Skeletal muscle satellite cell (primary cell): ENCODE data around the genes EPS15, BTF3L4 and TUT4.

- CAGE, long polyA plus RNA: no peak
These were observed 572 bp upstream of the FAF1 start for GRCh38 chr1:50960641-50961037.

DNA sequence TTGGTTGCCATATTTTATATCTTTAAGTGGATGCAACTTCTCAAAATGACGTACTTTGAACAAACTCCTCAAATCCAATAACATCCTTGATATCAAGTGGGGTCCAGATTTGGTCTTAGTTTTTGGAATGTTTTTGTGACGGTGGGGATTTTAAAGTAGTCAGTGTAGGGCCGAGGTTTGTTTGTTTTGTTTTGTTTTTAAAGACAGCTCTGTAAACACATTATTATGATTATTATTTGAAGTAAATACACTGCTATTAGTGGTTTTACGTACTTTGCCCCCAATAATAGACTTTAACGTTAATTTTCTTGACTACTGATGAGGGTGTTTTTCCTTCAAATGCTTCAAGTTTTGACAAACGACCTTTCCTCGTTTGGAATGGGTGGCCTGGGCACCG, 569 bp downstream of the CDKN2C start:
- CAGE, long polyA plus RNA: no peak

GRCh38 chr1:51215686-51216042, 20.4 kb upstream of the RNF11 start:
- CAGE, long polyA plus RNA: no peak

GRCh38 chr1:51235455-51236126, 482 bp upstream of the RNF11 start:
- CAGE, long polyA plus RNA: no peak

DNA sequence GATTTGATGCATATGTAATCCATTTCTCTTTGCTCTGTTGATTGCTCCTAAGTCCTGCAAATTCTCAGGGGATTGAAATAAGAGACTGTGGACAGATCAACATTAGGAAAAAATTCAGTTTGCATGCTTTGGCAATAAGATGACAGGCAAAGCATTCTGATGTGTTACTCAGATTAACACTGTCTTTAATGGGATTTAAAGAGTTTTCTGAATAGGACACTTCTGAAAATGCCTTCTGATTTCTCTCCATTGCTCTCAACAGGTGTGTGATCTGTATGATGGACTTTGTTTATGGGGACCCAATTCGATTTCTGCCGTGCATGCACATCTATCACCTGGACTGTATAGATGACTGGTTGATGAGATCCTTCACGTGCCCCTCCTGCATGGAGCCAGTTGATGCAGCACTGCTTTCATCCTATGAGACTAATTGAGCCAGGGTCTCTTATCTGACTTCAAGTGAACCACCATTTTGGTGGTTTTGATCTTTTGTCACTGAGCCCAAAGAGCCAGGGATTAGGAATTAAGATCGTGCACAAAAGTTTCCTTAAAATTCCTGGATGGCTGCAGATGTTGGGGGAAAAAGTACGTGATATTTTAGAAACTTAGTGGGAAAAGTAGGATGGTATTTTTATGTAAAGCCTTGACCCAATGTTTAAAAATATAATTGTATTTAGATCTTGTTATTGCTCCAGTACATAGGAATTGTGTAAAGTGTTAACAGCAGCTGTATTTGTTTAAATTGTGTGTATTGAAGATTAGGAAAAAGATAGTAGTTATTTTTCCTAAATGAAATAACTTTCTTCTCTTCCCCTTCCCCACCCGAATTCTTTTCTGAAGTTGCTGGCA, 35.0 kb downstream of the RNF11 start:
- CAGE, long polyA plus RNA: no peak

GRCh38 chr1:51344257-51345482, 14.3 kb upstream of the TTC39A start:
- CAGE, long polyA plus RNA: no peak

DNA sequence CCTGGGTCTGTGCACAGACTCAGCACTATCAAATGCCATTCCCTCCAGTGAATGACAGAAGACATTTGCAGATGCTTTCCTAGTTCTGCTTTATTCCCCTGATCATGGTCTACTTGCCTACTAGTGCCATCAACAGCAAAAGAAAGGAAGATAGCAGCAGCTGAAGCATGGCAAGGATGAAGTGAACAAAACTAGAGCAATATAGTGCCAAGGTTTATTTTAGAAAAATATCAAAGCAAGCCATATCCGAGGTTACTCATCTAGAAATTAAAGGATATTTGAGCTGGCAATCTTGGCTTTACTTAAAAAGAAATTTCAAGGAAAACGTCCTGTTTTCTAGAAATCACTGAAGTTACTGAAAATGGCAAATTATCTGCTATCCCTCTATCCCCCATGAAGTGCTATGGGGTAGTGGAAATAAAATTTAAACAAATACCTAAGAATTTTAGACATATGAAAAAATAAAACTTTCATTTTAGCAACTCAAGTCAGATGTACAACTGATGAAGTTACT, 85.9 kb upstream of the TTC39A start:
- CAGE, long polyA plus RNA: no peak

- CAGE, long polyA plus RNA: no peak
These were observed 6.9 kb downstream of the EPS15 start for GRCh38 chr1:51512097-51512564.

DNA sequence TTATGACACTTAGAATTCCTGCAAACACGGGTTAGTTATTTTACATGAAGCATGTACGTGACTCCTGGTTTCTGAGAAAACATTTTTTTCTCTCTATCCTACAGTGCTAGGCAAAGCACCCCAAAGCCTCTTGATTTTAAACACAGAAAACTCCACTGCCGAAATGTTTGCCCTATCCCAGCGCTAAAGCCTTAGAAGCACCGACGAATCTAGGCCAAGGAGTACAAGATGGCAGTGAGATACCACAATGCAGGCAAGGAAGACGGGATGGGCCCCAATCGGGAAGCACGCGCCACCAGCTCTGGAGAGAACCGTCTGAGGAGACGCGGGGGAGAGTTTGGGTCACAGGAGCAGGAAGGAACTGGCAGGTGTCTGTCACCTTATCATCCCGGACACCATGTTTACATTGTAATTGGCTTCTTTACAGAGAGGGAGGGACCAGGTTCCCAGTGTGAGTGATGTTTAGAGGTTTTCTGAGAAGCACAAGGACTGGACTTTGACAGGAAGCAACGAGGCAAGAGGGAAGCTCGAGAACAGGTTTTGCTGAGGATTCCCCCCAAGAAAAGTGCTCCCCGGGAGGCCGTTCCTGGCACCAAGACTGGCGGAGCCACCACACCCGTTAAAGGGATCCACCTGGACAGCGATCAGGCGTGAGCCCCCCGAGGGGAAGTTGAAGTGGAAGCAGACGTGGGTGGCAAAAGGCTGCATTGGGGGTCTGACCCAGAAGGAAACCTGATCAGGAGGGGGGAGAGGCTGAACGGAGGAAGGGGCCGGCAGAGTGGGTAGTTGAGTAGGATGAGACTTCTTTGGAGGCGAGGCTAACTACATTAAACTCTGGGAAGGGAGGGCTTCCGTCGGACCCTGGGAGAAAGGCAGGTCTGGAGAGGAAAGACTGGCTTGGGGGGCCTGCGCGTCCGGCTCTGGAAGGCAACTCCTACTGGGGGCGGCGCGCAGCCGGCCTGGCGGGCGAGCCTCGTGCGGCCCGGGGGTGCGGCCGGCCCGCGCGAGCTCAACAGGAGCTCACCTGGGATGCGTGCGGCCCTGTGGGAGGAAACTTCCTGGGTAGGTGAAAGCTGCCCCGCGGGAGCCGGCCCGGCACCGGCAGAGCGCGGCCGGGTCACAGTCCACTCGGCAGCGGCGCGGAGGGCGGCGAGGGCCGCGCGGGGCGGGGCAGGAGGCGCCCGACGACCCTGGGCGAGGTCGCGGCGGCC, 864 bp downstream of the EPS15 start:
- CAGE, long polyA plus RNA: no peak

GRCh38 chr1:51519008-51519622, at the start of gene EPS15:
EPS15 (minus strand) TSS chr1:51519266.
- CAGE, long polyA plus RNA: start-site peak on the minus strand at chr1:51519243-51519281, 55 and 117 reads in 2 replicates

DNA sequence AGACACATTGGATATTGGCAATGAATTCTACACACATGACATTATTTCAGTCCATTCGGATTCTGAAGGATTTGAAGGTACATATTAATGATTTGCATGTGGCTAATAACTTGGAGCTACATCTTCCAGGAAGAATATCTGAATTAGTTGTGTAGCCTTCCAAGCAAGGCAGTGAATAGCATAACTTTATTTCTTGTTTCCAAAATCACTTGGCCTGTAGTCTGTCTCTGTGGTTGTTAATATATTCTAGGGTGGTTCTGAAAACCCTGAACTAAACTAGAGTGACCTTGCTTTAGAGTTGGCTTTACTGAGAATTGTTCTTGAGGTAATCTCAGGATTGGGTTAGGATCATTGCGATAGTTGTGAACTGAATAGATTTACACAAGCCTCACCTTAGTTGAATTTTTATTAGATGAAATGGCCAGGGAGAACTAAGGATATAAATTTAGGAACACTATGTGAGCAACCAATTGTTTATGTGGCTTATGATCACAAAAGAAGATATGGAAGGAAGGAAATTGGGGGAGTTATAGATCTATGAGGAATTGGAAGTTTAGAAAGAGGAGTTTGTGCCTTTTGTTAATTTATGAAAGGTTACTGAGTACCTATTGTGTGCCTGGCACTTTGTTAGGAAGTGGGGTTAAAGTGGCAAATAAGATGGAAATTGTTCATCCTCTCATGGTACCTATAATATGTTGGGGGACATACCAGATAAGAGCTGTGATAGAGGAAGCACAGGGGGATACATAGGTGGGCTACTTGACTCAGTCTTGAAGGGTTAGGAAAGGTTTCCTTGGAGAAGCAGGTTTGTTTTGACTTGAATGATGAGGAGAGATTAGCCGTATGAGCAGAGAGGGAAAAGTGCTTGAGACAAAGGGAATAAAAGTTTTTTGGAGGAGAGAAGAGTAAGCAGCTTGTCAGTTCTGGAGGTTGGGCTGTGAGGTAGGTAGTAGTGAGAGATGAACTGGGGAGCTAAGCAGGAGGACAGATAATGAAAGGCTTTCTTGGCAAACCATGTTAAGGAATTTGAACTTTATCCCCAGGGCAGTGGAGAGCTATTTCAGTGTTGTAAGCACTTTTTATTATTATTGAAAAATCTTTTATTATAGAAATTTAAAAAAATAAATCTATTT, 3.2 kb downstream of the OSBPL9 start:
- CAGE, long polyA plus RNA: no peak

DNA sequence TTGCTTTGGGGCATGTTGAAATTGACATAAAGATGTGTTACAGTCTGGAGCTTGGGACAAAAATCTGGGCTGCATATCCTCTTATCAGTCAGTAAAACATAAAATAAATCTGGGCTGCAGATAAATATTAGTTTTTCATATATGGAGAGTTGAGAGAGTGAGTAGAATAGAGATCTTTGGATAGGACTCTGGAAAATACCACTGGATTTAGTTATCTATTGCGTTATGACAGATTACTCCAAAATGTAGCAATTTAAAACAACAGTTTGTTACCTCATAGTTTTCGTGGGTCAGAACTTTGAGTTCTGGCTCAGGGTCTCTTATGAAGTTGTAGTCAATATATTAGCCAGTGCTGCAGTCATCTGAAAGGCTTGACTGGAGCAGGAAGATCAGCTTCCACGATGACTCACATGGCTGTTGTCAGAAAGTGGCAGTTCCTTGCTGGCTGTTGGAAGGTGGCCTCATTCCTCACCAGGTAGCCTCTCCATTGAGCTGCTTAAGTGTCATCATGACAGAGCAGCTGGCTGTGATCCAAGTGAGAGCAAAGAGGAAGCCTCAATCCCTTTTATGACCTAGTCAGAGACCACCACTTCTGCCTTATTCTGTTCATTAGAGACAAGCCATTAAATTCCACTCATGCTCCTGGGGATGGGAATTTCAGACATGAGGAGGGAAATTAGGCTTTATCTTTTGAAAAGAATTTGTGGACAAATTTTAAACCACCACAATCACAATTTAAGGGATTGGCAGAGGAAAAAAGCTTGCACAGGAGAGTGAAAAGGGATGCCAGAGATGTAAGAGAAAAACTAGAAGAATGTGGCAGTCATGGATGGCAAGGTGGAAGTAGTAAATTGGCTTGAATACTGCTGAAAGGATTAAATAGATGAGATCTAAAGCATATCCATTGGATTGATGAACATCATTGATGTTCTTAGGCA, 5.6 kb downstream of the OSBPL9 start:
- CAGE, long polyA plus RNA: no peak

DNA sequence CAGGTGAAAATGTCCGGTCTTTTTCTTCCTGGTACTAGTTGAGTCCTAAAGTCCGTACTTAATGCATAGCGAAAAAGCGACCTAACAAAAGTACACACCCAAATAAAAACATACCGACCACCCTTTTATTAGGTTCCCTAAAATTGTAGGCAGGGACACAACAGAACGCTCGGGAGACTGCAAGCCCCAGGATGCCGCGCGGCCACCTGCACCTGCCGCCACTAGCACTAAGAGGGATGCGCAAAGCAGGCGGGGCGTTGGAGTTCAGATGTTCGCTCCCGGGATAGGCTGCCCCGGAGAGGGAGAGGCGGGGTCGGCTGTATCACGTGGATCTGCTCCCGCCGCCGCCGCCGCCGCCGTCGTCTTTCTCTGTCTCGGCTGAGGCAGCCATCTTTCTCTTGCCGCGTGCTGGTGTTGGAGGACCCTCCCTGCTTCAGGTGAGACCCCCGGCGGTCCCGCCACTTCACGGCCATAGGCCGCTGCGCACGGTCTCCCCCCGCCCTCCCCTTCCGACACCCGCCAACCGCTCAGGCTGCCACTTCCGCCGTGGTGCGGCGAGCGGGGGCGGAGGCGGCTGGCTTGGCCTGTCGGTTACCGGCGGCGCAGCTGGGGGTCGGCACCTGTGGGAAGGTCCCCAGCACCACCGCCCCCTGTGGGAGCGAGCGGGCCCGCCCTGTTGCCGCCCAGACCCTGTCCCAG, at the start of gene BTF3L4:
BTF3L4 (plus strand) TSS at position 353 of the 699 bp plus-strand sequence.
- CAGE, long polyA plus RNA: start-site peak on the plus strand centred at position 378 of the sequence, 34 bp wide, 240 and 182 reads in 2 replicates

DNA sequence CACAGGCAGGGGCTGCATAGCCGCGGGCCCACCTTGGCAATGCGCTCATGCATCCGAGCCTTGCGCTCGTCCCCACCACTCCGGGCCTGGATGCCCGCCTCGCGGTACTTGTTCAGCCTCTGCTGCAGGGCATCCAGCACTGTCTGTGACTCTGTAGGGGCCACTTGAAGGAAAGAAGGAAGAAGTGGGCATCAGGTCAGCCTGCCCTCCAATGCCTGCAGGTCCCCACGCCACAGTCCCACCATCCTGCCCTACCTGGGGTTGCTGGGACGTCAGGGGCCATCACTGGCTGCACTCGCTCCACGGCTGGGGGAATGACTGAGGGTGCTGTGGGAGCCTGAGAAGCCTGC, 7.0 kb downstream of the CC2D1B start:
- CAGE, long polyA plus RNA: no peak

DNA sequence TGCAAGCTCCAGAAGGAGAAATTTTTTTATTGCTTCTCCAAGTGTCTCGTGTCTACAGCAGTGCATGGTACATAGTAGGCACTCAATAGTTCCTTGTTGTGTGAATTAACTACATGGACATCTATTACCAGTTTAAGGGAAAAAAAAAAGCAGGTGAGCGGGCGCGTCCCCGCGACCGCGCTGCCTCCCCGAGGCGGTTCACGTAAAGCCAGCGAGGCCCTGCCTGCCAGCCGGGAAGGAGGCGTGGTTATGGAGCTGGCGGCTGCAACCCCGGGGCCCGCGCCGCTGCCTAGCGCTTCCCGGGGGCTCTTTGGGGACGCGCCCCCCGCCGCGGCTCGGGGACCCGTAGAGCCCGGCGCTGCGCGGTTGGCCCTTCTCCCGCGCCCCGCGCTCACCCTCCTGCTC, 2.3 kb upstream of the CC2D1B start:
- CAGE, long polyA plus RNA: no peak

GRCh38 chr1:52413502-52414129, 9.2 kb downstream of the PRPF38A start:
- CAGE, long polyA plus RNA: no peak

DNA sequence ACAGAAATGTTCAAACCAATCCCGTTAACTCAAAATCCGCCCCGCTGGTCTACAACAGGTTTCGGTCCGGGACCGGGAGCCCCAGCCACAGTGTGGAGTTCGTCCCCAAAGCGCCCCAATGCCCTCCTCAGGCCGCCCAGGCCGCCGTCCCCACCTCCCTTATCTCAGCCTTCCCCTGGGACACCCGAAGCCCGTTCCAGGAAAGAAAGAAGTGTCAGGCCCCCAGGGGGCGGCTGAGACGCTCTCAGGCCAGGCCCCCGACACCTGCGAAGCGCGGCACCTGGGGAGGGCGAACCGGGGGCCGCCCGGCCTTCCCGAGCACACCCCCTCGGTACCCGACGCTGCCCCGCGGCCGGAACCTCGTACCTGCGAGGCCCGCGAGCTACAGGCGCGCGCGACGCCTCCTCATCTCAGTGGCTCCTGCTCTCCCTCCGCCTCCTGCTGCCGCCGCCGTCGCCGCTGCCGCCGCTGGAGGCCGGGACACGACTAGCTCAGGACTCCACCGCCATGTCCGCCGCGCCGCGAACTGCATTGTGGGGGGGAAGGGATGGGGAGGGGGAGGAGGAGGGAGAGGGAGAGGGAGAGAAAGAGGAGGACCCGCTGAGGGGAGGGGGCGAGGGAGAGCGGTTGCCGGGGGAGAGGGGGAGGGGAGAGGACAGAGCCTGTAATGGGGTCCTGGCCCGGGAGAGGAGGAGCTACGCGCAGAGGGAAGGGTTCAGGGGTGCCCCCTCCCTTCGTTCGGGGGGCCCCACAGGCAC, at the start of gene TUT4:
TUT4 (minus strand) TSS at position 528 of the 758 bp plus-strand sequence.
- CAGE, long polyA plus RNA: no peak

DNA sequence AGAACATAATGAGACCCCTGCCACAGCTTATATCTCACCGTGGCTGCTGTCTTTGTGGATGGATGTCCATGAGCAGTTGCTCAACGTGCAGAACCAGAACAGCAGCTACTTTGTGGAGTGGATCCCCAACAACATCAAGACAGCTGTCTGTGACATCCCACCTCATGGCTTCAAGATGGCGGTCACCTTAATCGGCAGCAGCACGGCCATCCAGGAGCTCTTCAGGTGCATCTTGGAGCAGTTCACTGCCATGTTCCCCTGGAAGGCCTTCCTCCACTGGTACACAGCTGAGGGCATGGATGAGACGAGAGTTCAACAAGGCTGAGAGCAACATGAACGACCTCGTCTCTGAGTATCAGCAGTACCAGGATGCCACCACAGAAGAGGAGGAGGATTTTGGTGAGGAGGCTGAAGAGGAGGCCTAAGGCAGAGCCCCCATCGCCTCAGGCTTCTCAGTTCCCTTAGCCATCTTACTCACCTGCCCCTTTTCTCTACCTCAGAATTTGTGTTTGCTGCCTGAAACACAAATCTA, 66.3 kb upstream of the PODN start:
- CAGE, long polyA plus RNA: no peak

GRCh38 chr1:53014677-53015289, 47.2 kb upstream of the PODN start:
- CAGE, long polyA plus RNA: start-site peak on the plus strand at chr1:53014920-53014979, 1,071 and 591 reads in 2 replicates

GRCh38 chr1:53062389-53063774, 869 bp downstream of the PODN start:
- CAGE, long polyA plus RNA: no peak